Measurements from ENCODE around the gene ANGPTL3.

GRCh38 chr1:61183209-61184522, 101.3 kb downstream of the NFIA start:
- RAMPAGE, long total RNA, result no peak
- RRBS, result no CpG with 5 or more reads among the region's 28 CpGs

DNA sequence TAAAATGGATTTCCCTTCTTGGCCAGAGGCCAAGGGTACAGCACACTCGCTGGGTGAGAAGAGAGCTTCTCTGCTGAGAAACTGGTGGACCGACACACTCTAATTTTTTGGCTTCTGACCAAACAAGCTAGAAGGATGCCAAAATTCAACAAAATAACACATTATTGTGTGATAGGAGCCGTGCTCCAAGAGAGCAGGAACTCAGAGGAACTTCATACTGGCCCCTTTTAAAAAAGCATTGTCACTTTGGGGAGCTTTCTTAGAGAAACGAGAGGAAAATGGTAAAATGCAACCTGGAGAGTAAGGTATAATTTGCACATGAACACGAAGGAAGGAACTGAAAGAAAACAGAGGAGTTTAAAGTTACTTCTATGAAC, 102.2 kb downstream of the NFIA start:
- RAMPAGE, long total RNA, result no peak
- RRBS, result no CpG with 5 or more reads among the region's 5 CpGs

- RAMPAGE, long total RNA, result no peak
- RRBS, result no CpG with 5 or more reads among the region's 11 CpGs
Measured at GRCh38 chr1:61455362-61456147, 269.4 kb downstream of the TM2D1 start.

- RAMPAGE, long total RNA, result no peak
- RRBS, result 4% methylated on average over 5 of the region's 38 CpGs
Measured at GRCh38 chr1:61641050-61642202, 83.5 kb downstream of the TM2D1 start.

- RAMPAGE, long total RNA, result no peak
- RRBS, result no CpG with 5 or more reads among the region's 3 CpGs
Measured at GRCh38 chr1:62299956-62300327, 19.3 kb downstream of the KANK4 start.

DNA sequence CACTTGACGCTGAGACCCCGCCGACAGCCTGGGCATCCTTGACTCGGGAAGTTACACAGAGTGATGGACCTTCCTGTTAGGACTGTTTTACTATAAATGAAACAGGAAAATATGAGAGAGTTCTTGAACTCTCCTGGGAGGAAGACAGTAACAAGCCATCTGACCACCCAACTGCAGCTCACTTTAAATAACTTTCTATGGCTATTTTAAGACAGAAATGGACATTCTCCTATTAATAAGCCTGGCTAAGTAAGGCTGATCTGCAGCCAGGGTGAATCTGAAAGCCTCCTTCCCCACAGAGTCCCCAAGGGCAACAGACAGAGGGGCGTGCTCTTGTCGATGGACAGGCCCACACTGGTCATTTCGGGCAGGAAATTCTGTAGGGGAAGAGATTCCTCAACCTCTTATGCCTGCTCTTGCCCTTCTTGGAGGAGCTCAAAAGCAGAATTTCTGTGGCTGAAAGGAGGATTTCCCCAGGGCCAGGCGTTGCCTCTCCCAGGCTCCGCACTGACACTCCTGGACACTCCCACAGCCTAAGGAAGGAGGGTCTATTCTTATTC, 17.7 kb upstream of the KANK4 start:
- RAMPAGE, long total RNA, result no peak
- RRBS, result no CpG with 5 or more reads among the region's 9 CpGs

DNA sequence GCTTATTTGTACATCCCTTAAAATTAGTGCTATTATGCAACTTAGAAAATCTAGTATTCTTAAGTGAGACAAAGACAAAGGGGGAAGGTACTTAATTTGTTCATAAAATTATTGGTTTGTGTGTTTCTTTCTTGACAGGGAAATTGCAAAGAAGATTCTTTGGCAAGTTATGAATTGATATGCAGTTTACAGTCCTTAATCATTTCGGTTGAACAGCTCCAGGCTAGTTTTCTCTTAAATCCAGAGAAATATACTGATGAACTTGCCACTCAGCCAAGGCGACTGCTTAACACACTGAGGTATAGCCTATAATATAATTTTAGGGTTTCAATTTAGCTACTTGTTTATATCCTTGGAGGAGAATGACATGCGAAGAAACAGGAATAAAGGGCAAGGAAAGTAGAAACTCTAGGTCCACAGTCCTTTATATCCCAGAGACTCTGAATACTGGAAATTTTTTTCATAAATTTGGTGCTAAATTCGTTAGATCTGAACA, 6.2 kb downstream of the USP1 start:
- RAMPAGE, long total RNA, result no peak
- RRBS, result no CpG with 5 or more reads among the region's 4 CpGs

GRCh38 chr1:62597310-62597913, at the start of gene ANGPTL3:
TSS of gene ANGPTL3 (plus strand) at chr1:62597520.
- RAMPAGE, long total RNA, result no peak
- RRBS, result no CpG with 5 or more reads among the region's 6 CpGs

DNA sequence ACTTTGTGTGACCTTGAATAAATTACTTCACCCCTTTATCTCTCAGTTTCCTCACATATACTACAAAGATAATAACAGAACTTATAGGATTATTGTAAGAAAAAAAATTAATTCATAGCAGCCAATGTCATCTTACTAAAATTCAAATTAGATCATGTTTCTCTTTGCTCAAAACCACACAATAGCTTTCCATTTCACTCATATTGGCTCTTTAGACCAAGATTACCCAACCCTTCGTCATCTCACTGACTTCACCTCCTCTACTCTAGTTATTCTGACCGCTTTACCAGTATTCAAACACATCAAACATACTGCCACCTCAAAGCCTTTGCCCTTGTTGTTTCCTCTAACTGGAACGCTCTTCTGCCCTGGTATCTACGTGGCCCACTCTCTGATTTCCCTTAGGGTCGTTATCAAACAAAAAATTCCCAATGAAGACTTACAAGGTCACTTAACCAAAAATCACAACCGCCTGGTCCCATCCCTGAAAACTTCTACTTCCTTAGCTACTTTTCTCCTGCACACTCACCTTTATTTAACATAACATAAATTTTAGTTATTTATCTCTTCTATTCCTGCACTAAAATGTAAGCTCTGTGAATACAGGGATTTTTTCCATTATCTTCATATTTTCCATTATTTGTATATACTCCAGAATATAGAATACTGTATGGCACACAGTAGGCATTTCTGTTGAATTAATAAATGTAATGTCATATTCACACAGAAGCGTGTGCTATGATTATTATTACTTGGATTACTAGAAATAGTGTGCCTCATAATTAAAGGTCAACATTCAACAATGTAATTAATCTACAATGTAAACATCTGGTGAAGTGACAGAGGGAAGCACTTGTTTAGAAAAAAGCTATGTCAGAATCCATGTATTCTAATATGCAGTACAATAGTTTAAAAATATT, 1.9 kb downstream of the ANGPTL3 start:
- RAMPAGE, long total RNA, result no peak
- RRBS, result no CpG with 5 or more reads among the region's 7 CpGs

DNA sequence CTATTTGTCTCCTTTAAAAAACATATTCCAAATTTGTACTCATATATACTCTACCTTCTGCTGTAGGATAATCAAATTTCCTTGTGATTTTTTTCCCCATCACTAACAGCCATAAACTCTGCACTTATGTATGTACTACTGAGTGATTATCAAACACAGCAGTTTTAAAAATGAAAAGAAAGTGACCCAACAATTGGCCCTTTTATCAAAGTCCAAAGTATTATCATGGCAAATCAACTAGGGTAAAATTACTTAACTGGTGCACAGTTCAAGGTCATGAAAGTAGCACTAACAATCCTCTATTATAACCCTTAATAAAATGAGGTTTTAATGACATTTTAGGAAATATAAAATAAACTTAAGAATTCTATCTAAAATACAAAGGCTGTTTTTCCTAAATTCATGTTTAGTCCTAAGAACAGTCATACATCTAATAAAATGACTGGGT, 11.6 kb downstream of the ANGPTL3 start:
- RAMPAGE, long total RNA, result no peak

- RAMPAGE, long total RNA, result no peak
- RRBS, result no CpG with 5 or more reads among the region's 16 CpGs
Measured at GRCh38 chr1:63321062-63321346, 1.4 kb upstream of the FOXD3 start.

- RAMPAGE, long total RNA, result no peak
- RRBS, result 3% methylated on average over 41 of the region's 104 CpGs
Measured at GRCh38 chr1:63323116-63323961, 972 bp downstream of the FOXD3 start.

- RAMPAGE, long total RNA, result no peak
- RRBS, result no CpG with 5 or more reads among the region's 19 CpGs
Measured at GRCh38 chr1:63326088-63326439, 3.7 kb downstream of the FOXD3 start.

DNA sequence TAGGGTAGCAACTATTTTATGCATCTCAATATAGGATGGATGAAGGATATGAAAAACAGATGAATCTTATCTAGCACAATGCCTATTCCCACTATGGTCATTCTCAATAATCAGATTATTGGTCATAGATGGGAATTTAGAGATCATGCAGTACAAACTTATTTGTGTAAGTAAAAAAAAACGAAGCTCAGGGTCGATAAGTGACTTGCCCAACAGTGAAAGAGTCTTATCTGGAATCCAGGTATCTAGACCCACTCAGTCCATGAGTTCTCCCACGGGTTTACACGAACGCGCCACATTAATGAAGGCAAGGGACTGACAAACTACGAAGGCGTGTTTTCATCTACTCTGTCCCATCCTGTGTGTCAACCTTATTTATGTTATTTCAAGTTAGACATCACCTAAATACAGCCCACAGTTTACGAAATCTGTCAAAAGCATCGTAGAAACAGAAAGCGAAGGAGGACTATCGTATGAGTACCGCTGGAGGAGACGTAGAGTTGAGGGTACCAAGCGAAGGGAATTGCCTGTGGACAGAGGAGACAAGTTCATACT, 475 bp downstream of the ITGB3BP start:
- RAMPAGE, long total RNA, result no peak
- RRBS, result no CpG with 5 or more reads among the region's 15 CpGs

DNA sequence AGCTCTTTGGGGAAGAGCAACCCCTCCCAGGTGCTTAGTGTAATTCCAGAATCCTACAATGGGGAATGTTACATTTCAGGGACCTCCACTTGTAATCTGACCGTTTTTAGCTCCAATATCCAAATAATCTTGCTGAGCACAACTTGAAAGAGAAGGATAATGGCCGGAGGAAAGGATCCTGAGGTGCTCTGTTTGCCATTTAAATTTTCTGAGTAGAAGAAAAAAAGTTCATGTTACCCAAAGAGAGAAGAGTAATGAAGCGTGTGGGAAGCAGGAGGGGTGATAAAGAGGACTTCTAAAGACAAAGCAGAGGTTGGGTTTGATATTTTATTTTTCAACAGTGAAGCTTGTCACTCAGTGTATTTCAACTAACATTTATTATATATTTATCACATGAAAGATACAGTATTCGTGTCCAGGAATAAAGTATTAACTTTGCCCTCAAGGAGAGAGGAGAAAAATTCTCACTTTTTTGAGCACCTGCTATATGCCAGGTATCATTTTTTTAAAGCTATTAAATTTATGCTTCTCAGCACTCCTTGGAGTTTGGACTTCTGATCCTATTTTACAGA, 7.1 kb downstream of the ROR1 start:
- RAMPAGE, long total RNA, result no peak
- RRBS, result no CpG with 5 or more reads among the region's 4 CpGs

- RAMPAGE, long total RNA, result no peak
- RRBS, result no CpG with 5 or more reads among the region's 5 CpGs
Measured at GRCh38 chr1:63804921-63805403, 31.1 kb downstream of the ROR1 start.

DNA sequence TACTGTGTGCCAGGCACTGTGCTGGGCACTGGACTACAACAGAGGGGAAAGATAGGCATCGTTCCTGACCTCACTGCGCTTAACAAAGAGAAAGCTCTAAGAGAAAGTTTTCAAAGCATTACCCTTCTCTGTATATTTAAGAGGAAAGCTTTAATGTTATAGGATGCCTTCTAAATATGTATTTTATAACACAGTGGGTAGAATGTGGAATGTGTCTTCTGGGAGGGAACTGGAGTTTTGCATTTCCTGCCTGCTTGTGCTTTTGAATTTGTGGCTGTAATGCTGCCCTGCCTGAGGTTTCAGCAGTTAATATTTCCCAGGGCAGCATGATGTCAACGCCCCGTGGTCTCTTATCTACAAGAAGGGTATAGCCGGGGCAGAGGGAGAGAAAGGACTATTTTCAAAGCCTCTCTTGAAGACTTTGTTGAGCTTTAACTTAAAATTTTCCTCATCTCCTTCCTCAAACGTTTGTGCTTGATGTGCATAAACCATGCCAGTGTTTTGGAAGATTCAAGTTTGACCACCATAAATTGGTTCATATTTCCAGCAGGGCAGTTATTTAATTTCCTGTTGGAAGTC, 43.2 kb downstream of the ROR1 start:
- RAMPAGE, long total RNA, result no peak
- RRBS, result no CpG with 5 or more reads among the region's 6 CpGs

- RAMPAGE, long total RNA, result no peak
- RRBS, result no CpG with 5 or more reads among the region's 2 CpGs
Measured at GRCh38 chr1:63914995-63915433, 141.2 kb downstream of the ROR1 start.

GRCh38 chr1:64341081-64341624, 128.8 kb upstream of the CACHD1 start:
- RAMPAGE, long total RNA, result no peak
- RRBS, result no CpG with 5 or more reads among the region's 3 CpGs

DNA sequence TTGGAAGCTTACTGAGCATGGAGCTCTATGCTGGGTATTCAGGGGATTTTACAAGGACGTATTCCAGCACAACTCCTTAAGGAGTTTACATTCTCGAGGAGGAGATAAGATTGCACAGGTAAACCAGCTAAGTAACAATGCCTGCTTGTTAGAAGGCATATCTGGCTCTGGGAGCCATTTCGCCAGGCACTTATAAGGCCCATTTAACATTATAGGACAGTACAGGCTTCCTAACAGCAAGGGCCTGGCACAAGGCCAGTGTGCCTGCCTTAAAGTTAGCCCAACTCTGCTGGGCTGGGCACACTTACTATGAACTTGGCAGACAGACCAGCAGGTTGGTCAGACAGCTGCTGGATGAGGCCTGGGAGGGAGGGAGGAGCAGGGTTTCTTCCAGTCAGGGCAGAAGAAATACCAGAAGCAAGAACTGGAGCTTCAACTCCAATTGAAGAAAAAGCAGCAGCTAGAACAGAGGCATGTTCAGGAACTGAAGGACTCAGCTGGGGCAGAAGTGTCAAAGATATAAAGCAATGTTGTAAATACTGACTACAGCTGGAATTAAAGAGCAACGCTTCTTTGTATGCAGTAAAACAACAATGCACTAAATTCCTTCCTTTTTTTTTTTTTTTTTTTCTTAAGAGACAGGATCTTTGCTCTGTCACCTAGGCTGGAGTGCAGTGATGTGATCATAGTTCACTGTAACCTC, 4.8 kb downstream of the CACHD1 start:
- RAMPAGE, long total RNA, result no peak
- RRBS, result no CpG with 5 or more reads among the region's 4 CpGs

All from epithelial cell of alveolus of lung (primary cell).